Peritoneum (tissue), 1 donor: ENCODE measurements around a stretch of chr6.

DNA sequence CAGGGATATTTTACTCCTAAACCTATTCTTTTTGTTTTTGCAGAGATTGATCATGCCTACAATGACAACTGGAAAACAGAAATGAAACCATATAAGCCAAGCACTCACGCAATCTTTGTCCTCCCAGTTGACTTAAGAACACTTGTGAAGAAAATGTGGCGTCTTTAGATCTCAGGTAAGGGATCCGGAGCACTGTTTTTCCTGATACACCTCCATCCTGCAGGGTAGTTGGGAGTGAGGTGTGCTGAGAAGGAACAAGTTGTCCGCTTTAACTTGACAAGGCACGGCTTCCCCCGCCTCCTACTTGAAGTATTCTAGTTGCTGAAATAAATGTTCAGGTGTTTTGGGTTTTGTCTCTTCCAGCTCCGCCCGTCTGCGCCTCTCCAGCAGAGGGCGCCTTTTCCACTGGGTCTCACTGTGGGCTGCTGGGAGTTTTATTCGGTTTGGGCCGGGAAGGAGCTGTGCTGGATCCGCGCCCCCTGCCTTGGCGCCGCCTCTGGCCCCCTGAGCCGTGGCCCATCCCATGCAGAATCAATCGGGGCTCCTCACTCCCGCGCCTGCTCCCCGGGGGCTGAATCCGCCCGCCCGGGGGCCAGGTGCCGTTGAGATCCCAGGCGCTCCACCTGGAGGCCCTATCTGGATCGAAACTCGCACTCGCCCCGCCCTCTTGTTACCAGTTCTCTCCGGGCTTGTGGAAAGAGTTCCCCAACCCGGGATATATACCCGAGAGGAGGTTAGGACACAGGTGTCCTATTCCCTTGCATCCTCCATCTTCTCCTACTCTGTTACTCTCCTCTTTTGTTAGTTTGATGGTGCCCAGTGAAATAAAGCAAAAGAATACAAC is 51.1 kb upstream of the TCF21 start:
- PRO-cap, result no peak

GRCh38 chr6:133890904-133892110 is 2.4 kb downstream of the TCF21 start:
- PRO-cap, result no peak

DNA sequence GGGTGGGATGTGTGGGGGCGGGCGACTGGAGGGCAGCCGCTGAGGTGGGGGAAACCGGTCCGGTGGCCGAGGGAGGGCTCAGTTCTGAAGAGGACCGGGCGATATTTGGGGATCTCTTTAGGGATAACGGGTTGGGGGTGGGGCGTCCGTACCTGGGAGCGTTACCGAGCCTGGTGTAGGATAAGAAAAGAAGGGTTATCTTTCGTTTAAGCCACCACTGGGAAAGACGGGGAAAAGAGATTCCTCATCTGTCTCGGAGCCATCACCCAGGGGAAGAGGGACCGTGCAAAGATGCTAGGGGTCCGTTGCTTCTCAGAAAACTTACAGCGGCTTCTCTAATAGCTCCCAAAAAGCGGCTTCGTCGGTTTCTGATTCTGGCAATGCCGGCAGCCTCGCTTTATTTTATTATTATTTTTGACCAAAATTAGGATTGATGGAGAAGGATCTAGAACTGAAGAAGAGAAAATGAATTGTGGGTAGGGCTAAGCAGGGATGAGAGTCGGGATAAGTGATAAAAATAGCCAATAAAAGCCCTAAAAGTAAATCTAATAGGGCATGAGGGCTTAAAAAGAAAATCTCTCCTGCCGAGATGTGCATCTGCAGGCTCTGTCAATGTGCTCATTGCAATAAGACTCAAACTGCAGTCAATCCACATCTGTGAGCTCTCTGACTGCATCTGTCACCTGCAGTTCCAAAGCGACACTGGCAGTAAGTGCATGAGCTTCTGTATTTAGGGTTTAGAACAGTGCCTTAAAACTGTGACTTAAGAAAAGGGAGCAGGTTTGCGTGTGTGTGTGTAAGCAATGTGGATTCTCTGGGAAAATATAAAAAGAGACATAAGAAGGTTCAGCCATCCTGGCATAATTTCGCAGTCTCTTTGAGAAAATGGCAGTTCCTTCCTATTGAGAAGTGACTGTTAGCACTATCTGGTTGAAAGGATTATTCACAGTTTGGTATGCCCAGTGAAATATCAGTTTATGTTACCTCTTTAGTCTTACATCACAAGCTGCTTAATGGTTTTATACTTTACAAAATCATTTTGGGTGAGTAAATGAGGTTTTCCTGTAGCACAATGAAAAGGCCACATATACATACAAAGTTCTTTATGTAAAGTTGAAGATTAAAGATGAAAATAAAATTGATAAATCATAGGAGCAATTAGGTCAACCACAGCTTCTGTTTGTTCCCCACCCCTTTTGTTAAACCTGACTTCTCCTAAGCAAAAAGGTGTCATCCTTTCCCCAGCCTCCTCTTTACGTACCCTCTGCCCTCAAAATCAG is 956 bp downstream of the TBPL1 start:
- PRO-cap, result no peak

DNA sequence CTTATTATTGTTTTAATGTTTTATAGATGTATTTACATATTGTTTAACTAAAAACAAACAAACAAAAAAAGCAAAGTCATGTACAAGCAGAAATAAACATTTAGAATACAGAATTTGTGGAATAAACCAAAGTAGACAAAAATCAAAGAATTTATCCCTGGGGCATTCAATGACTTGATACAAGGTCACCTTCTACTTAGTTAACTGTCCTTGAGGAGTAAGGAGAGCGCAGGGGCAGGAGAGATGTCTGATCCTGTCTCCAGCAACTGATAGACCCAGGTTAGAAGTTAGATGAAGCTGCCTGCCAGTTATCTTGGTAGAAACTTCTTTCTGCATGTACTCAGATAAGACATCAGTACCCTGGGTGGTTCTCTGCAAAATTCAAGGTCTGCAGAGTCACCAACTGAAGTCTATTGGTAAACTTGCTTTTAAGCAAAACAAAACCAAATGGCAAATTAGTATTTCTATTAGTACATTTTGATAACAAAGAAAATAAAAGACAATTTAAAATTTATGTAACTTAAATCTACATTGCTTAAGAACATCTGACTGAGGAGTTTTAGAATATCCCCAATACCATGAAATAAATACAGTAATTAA is 2.7 kb downstream of the SGK1 start:
- PRO-cap, result no peak

- PRO-cap, result no peak
Measured at GRCh38 chr6:134316669-134317344, 1.1 kb downstream of the SGK1 start.

GRCh38 chr6:134502415-134503331 is 184.8 kb upstream of the SGK1 start:
- PRO-cap, result no peak

DNA sequence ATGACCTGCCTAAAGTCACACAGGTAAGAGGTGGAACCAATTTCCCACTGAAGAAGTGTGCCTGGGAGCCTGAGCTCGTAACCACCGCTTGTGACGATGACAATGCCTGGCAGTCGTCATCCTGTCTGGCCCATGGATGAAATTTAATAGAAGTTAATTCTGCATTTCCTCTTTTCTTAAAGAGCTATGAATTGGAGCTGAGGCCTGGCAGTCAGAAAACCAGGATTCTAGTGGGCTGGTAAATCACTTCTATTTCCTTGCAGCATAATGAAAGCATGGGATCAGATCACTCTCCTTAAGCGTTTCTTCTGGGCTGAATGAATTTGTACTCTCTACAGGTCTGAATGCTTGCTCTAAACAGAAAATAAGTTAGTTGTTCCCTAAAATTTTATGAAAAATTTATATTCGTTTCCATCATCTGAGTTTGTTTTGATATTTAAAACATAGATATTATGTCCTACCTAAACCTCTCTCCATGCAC is 200.0 kb upstream of the SGK1 start:
- PRO-cap, result no peak

- PRO-cap, result no peak
Measured at GRCh38 chr6:134621698-134622076, 303.8 kb upstream of the SGK1 start.

GRCh38 chr6:134830793-134831395 is 119.0 kb downstream of the ALDH8A1 start:
- PRO-cap, result no peak

GRCh38 chr6:134863703-134864119 is 86.2 kb downstream of the ALDH8A1 start:
- PRO-cap, result no peak

DNA sequence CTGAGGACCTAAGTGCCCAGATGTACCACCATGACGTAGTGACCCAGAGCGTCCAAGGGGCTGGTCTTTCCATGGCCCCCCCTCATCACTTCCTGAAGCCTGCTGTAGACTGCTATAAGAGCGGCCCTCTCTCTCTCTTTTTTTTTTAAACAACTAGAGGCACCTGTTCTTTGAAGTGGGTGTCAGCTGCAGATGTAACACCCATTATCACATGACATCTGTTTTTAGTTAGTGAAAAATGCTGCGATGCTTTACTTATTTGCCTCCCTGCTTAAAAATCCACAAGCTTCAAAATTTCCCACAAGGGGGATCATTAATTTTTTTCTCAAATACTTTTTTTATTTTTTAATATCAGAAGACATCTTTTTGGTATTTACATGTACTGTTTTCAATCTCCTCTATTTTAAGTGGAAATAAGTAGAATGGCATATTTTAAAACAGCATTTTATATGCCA is 48.3 kb upstream of the HBS1L start:
- PRO-cap, result no peak

GRCh38 chr6:135180203-135181025 is 694 bp upstream of the MYB start:
- PRO-cap, result no peak

GRCh38 chr6:135218250-135219216 is 37.4 kb downstream of the MYB start:
- PRO-cap, result no peak

GRCh38 chr6:135251865-135252443 is 70.8 kb downstream of the MYB start:
- PRO-cap, result no peak

DNA sequence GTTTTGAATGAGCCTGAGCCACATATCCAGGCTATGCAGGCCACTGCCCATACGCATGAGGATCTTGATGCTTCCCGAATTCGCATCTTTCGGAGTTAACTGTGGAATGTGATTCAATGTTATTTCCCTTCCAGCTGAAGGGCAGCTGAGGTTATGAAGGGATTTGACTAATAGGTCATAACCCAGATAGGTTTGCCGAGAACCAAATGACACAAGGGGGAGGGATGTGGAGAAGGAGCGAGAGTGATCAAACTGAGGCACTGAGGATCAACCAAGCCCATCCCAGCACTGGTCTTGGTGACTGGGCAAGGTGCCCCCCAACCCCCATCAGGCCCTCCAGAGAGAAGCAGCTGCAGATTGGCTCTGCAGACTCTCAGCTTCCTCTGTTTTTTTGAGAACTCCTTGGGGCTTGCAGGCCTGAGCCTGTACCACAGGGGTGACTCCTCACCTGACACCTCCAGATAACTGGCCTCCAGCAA is 185.8 kb downstream of the PDE7B start:
- PRO-cap, result no peak

- PRO-cap, result no peak
Measured at GRCh38 chr6:136180963-136181665, 69.0 kb downstream of the MTFR2 start.

GRCh38 chr6:136389333-136389573 is 99.6 kb upstream of the BCLAF1 start:
- PRO-cap, result no peak

- PRO-cap, result no peak
Measured at GRCh38 chr6:136549270-136550276, 649 bp downstream of the MAP7 start.

- PRO-cap, result no peak
Measured at GRCh38 chr6:136753416-136754147, 38.7 kb downstream of the MAP3K5 start.

DNA sequence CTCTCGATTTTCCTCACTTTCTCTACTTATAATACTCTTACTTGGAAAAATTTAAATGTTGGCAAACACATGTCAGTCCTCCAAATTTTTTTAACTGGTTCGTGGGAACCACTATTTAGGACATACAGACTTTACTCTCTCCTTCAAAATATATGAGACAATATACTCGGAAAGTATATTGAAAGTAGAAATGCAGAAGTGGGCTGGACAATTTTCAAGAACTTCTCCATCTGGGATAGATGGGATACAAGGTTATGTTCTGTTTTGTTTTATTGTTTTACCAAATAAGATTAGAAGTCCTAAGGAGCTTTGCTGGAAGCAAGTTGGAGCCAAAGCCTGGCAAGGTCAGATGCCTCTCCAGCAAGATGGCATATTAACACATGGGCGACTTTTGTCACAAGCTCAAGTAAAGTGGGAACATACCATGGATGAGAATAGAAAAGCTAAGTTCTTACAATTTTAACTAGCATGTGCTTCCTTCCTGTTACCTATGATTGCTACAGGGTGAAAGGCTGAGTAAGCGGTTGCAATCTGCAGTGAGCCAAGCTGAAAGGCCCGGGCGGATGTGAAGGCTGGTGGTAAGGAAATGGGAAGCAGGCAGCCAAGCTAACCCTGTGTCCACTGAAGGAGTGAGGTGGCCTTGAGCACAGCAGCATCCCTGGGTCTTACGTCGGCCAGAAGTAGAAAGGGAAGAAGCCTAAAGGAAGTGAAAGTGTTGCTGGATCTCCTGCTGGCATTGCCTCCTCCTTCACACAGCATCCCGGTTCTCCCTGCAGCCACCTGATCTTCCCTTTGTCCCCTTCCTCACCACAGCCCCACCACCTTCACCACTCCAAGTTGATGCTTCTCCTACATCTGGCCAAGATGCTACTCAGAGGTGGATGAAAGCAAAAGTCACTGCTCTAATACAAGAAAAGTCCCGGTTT is 7.1 kb downstream of the MAP3K5 start:
- PRO-cap, result no peak